Fibroblast of villous mesenchyme (primary cell): ENCODE results near the genes LRRC3, KRTAP10-12 and ADARB1.

- CAGE, long polyA plus RNA, result no peak
Measured at GRCh38 chr21:44321916-44322274, 17.3 kb downstream of the CFAP410 start.

DNA sequence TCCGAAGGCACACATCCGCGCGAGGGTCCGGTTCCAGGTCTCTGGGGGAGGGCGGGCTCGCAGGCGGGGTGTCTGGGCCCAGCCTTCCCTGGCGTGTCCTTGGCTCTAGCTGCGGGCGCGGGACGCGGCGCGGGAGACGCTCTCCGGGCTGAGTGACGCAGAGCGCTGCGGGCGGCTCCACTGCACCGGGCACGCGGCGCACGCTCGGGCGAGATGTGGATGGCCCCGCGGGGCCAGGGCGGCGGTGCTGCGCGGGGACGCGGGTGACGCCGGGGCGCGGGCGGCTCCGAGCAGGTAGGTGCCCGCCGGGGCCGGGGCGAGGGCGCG, 3.5 kb upstream of the TRPM2 start:
- CAGE, long polyA plus RNA, result no peak

GRCh38 chr21:44423421-44423743, 31.9 kb upstream of the LRRC3 start:
- CAGE, long polyA plus RNA, result no peak

DNA sequence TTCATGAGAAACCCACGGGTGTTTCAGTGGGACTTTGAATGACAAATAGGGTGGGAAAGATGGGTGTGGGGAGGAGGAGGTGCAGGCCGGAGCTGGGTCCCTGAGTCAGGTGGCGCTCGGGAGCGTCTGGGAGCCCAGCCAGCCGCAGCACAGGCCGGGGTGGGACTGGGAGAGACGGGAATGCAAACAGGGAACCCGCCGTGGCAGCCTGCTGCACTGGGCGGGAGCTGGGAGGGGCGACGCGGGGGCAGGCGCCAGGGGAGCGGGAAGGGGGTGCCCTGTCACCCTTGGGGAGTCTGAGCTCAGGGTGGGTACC, 16.9 kb upstream of the LRRC3 start:
- CAGE, long polyA plus RNA, result no peak

DNA sequence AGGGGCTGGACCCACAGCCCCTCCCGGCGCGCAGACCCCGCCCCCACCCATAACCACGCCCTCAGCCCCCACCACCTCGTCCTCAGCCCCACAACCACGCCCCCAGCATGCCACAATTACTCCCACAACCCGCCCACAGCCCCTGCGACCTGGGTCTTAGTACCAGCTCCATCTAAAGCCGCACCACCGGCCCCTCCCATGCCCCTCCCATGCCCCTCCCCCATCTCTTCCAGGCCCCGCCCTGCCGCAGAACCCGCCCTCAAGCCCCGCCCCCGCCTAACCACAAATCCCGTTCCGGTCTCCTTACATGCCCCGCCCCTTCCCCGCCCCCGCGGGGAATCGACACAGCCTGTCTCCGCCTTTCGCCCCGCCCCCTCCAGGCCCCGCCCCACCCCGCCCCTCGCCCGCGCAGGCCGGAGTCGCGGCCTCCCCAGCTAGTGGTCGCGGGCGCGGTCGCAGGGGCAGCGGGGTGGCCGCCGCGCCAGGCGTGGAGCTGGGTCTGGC, at the start of gene LRRC3:
TSS of gene LRRC3 (plus strand) at position 416 of the 504 bp plus-strand sequence.
- CAGE, long polyA plus RNA, result no peak

DNA sequence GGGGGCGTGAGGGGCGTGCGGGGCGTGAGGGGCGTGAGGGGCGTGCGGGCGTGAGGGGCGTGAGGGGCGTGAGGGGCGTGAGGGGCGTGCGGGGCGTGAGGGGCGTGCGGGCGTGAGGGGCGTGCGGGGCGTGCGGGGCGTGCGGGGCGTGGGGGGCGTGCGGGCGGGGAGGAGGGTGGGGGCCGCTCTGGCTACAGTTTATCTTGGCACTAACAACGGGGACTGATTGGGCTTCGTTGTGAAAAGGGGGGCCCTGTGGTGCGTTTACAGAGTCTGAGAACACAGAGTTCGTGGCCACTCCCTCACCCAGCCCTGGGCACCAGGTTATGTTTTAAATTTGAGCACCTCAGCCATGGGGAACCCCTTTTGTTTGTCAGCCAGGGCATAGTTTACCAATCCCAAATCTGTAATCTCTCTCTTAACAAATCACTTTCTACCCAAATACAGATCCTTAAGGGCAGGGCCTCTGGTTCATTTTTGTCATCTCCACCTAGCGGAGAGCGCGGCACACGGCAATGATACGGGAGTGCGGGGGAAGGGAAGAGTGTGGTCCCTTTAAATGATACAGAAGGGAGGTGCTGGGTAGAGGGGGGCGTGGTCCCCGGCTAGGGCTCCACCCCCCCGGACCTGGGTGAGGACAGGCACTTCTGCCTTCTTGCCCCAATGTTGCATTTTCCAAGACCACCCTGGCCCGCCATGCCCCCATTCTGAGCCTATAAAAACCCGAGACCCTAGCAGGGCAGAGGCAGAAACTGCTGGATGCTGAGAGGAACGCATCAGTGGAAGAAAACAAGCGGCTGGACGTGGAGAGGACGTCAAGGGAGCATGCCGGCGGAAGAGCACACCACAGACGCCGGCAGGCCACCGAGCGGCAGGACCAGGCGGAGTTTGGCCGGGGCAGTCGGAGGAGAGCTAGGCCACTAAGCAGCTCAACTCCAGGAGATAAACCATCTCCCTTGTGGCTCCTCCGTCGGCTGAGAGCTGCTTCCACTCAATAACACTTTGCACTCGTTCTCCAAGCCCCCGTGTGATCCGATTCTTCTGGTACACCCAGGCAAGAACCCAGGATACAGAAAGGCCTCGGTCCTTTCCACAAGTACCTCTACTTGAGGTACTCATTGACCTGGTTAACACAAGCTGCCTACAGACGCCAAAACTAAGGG, 29.9 kb downstream of the LRRC3 start:
- CAGE, long polyA plus RNA, result no peak

- CAGE, long polyA plus RNA, result no peak
Measured at GRCh38 chr21:44574827-44575276, 1.3 kb downstream of the KRTAP10-4 start.

GRCh38 chr21:44697080-44697407, at the start of gene KRTAP10-12:
Gene KRTAP10-12 (plus strand): TSS chr21:44697172.
- CAGE, long polyA plus RNA, result no peak

- CAGE, long polyA plus RNA, result no peak
Measured at GRCh38 chr21:44858084-44858812, 15.2 kb downstream of the PTTG1IP start.

DNA sequence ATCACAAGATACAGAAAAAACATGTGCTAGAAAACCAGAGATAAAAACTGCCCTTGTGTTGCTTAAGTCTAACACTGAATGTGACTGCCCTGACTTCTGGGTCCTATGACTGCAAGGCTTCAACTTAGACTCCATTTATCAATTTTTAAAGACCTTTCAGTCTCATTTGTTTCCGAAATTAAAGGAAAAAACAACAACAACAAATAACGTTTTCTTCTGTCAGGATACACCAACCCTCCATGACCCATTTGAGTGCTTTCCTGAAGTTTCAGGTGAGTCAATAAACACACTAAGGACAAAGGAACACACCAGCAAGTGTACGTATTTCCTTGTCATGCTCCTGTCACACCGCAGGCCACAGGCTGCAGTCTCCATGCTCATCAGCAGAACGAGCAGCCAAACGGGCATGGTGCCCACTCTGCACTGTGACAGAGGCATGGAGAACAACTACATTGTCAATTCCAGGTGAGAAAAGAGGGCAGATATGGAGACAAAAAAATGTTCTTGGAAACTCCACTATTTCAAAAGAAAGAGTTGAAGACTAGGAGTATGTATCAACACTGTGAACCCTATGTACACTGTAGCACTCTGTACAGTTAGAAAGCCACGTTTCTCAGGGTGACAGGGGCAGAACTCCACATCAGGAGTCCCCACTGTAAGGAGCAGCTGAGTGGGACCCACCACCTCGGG, 2.7 kb downstream of the PTTG1IP start:
- CAGE, long polyA plus RNA, result no peak

DNA sequence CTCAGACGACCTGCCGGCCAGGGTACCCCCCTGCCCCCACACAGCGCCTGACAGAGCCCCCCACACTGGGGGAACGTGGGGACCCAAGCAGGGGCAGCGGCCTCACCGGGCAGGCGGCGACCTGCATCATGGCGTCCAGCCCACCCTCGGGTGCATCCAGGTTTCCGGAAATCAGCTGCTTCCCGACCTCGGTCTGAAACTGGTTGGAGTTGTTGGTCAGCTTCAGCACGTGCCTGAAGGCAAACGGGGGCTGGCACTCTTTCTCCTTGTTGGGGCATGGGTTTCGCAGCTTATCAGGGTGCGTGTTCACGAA, 19.4 kb downstream of the ITGB2 start:
- CAGE, long polyA plus RNA, result no peak

DNA sequence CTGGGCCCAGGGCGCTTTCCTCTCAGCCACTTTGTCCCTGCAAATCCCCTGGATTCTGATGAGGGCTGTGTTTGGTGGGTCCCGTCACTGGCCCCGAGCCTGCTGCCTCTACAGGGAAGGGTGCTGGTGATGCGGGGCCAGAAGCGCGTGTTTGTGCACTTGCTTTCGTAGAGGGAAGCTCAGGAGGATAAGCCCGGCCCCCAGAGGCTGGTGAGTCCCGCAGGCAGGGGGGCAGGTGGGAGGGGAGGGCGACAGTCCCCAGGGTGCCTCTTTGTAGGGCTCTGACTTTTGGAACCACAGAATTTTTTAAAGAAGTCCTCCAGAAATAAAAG, 13.1 kb downstream of the ITGB2 start:
- CAGE, long polyA plus RNA, result no peak

- CAGE, long polyA plus RNA, result no peak
Measured at GRCh38 chr21:44913164-44913936, 7.3 kb downstream of the ITGB2 start.

GRCh38 chr21:44958999-44959356, 19.1 kb downstream of the SLX9 start:
- CAGE, long polyA plus RNA, result no peak

GRCh38 chr21:45003381-45003920, 63.6 kb downstream of the SLX9 start:
- CAGE, long polyA plus RNA, result no peak

- CAGE, long polyA plus RNA, result no peak
Measured at GRCh38 chr21:45050023-45051023, 24.1 kb upstream of the ADARB1 start.

- CAGE, long polyA plus RNA, result no peak
Measured at GRCh38 chr21:45074009-45074929, at the start of gene ADARB1. Gene ADARB1 (plus strand): TSS chr21:45074580.

DNA sequence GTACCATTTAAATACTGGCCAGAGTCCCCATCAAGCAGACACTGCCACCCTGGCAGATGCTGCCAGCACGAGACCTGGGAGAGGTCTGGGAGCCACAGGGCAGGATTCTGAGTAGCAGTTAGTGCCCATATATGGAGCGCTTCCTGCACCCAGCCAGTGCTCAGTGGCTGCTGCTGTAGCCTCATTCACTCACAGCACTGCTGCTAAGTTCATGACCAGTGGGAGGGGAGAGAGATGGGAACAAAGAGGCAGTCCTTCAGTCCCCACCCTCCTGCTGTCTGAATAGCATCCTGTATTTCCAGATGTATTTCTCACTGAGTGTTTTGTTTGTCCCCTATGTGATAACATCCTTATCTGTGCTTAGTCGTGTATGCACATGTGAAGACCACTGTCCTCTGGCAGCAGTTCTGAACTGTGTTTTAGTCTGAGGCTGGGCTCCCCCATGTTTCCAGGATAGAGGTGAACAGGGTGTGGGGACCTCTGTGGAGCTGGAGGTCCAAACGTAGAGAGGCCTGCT, 80.4 kb downstream of the ADARB1 start:
- CAGE, long polyA plus RNA, result no peak

DNA sequence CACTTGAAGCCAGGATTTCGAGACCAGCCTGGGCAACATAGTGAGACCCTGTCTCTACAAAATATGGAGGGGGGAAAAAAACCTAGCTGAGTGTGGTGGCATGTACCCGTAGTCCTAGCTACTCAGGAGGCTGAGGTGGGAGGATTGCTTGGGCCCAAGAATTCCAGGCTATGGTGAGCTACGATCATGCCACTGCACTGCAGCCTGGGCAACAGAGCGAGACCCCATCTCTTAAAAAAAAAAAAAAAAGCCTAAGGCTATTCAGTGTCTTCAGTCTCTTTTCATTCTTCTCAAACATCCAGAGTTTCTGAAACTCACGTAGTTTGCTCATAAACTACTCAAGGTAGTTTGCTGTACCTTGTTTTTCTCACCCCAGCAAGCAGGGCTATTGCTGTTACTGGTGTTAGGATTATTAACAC, 37.9 kb downstream of the POFUT2 start:
- CAGE, long polyA plus RNA, result no peak

DNA sequence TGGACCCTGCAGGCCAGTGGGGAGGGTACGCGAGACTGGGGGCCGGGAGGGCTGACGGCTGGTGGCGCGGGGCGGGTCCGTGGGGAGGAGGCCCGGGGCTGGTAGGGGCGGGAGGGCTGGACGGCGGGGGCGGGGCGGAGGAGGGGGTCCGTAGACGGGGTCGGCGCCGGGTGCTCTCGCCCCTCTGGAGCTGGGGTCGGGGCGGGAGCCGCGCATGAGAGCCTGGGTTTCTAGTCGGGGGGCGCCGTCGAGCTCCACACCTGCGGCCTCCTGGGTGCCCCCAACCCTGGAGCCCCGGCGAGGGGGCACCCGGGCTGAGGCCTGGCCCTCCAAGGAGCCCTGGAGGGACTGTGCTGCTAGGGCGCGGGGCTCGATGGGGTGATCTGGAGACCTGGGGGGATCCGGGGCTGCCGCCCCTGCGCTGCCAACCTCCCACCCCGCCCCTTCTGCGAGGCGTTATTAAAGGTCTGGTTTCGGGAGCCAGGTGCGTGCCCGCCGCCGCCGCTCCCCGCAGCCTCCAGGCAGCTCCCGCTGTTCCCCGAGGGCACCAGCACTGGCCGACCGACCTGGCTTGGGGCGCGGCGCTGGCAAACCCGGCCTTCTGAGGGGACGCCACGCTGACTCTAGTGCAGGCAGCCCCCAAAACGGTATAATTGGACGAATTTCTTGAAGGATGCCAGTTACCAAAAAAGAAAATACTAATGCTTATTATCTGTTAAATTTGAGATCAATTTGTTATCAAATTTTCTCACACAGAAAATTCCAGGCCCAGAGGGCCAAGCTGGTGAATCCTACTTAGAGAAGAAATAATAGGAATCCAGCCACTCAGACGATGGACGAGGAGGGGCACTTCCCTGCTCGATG, 757 bp upstream of the POFUT2 start:
- CAGE, long polyA plus RNA, result no peak